Subcutaneous adipose tissue (tissue), 3 donors: ENCODE measurements around the gene TAGLN.

DNA sequence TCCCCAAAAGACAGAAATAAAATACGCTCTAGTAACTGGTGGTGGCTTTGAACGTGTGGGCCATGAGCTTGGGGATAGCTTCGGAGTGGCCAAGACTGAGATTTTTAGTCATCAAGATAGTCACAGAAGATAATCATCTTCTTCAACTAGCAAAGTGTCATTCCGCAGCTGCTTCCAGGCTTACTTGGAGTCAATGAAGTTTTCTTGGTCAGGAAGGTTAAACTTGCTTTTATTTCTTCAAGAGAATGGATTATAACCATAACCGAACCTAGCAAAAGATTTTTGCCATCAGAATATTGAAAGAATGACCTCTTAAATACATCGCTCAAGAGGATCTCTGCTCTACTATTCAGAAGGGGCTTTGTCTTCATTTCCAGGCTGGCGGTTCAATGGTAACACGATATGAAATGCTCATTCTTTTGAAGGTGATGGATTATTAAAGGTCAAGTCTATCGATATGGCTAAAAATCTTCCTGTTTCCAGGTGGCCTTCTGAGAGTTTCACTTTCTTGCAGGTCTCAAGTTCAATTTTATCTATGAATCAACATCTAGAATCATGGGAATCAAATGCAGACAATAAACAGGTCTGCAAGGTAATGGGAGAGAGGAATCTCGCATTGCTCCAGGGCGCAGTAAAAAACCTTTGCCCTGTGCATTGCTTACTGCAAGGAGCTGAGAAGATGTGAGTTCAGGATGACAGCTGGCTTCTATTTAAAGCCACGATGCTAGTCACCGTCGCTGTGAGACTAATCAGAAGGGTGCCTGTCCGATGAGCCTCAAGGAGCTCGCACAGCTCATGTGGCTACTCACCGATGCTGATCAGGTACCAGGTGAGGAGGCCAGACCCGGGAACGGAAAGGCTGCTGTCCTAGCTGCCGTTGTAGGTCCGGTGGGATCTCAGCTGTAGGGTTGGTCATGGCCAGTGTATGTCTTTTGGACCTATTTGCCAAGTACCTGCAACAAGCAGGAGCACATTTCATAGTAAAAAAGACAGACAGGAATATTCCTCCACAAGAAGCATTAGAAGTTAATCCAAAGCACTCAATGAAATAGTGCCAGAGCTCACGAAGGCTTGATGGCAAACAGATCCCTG lies 30.1 kb upstream of the APOA1 start:
- PRO-cap: no peak
- RAMPAGE, long total RNA, 3 experiments: no peak in any of the 3 experiments

GRCh38 chr11:116894936-116895637 lies 57.7 kb upstream of the APOA1 start:
- PRO-cap: no peak
- RAMPAGE, long total RNA, 3 experiments: no peak in any of the 3 experiments

DNA sequence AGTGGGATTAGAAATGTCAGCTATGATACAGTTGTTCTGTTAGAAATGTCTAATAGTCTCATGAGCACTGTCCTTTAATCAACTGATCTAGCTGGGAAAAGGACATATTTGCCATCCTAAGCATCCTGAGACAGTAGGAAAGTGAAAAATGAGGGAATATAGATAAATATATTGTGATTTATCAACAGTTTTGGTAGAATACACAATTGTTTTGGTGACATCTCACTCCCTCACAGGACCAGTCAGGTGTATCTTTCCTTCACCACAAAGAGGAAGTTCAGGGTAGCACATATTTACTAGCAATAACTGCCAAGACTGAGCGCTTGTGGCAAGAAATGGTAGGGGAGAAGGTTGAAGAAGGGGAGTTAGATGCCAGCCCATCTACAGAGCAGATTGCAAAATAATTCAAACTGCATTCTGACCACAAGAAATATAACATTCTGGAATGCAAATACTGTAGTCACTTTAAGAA lies 90.9 kb upstream of the APOA1 start:
- PRO-cap: no peak
- RAMPAGE, long total RNA, 3 experiments: no peak in any of the 3 experiments

- PRO-cap: no peak
- RAMPAGE, long total RNA, 3 experiments: start-site peak on the minus strand in 1 of 3 experiments, at chr11:116949967-116950402 at its widest, 21 reads per replicate
Observed at GRCh38 chr11:116949650-116950483, 112.4 kb upstream of the APOA1 start.

DNA sequence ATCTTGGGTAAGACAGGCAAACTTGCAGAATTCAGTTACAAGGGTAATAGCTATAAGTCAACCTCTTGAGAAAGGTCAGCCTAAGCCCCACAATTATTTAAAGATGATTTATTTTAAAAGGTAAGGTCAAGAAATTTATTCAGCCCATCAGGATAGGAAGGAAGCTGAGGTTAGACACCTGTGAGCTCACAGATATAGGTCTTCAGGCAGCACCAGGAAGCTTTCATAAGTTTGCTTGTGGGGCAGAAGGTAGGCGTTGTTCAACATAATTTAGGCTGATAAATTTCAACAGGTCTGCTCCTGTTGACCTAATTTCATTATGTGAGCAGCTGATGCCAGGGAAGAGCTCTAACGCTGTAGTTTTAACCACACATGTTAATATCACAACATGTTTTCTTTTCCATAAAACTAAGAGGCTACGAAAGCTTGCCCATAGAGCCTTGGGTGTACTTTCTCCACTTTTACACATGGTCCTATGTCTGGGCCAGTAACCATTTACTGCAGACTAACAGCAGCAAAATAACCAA lies 118.2 kb upstream of the APOA1 start:
- PRO-cap: no peak
- RAMPAGE, long total RNA, 3 experiments: no peak in any of the 3 experiments

GRCh38 chr11:116977144-116977367 lies 121.2 kb downstream of the SIK3 start:
- PRO-cap: no peak
- RAMPAGE, long total RNA, 3 experiments: no peak in any of the 3 experiments

- PRO-cap: no peak
- RAMPAGE, long total RNA, 3 experiments: no peak in any of the 3 experiments
Observed at GRCh38 chr11:117082690-117083523, 15.3 kb downstream of the SIK3 start.

DNA sequence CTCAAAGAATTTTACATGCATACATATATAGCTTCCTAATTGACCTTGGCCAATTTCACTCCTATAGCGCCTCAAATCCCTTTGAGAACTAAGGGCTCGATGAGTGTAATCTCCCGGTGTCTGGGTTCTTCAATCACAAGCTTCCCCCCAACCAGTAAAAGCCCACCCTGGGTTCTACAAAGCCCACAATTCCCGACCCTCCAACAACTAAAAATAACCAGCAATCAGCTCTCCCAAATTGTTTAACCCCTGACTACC lies 1.2 kb downstream of the SIK3 start:
- PRO-cap: no peak
- RAMPAGE, long total RNA, 3 experiments: no peak in any of the 3 experiments

DNA sequence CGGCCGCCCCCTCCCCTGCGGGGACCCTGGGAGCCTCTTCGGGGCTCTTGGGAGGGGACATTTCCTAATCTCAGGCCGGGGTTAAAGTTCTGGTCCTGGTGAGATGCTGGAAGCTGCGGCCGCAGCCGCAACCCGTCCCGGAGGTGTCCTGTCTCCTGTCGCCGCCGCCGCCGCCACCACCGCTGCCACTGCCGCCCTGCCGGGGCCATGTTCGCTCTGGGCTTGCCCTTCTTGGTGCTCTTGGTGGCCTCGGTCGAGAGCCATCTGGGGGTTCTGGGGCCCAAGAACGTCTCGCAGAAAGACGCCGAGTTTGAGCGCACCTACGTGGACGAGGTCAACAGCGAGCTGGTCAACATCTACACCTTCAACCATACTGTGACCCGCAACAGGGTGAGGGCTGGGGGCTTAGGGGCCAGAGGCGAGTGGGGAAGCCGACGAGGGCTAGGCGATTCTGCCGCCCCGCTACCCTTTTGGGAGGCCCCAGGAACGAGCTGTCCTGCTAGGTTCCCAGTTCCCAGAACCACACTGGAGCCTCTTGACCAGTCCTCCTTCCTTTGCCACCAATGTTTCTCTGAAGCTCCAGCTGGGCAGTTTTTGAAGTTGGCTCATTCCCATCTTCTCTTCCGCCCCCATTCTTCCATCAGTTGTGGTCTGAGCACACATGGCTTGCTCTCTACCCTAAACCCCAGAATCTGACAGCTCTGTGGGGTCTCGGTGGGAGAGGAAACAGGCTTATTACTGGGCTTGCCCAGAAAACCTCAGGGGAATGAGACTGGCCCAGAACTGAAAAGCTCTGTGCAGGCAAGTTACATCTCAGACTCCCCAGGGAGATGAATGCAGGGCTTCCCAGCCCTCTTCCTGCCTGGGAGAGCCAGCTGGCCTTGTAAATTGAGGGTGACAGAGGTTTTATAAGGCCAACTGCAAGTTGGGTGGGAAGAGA lies 784 bp downstream of the SIDT2 start:
- PRO-cap: unidirectional peak, minus-strand start at position 150 of the sequence; unidirectional peak, minus-strand start at position 573 of the sequence; unidirectional peak, minus-strand start at position 694 of the sequence
- RAMPAGE, long total RNA, 3 experiments: no peak in any of the 3 experiments

GRCh38 chr11:117185585-117186386 lies 7.2 kb downstream of the SIDT2 start:
- PRO-cap: unidirectional peak, plus-strand start at chr11:117185951
- RAMPAGE, long total RNA, 3 experiments: no peak in any of the 3 experiments

DNA sequence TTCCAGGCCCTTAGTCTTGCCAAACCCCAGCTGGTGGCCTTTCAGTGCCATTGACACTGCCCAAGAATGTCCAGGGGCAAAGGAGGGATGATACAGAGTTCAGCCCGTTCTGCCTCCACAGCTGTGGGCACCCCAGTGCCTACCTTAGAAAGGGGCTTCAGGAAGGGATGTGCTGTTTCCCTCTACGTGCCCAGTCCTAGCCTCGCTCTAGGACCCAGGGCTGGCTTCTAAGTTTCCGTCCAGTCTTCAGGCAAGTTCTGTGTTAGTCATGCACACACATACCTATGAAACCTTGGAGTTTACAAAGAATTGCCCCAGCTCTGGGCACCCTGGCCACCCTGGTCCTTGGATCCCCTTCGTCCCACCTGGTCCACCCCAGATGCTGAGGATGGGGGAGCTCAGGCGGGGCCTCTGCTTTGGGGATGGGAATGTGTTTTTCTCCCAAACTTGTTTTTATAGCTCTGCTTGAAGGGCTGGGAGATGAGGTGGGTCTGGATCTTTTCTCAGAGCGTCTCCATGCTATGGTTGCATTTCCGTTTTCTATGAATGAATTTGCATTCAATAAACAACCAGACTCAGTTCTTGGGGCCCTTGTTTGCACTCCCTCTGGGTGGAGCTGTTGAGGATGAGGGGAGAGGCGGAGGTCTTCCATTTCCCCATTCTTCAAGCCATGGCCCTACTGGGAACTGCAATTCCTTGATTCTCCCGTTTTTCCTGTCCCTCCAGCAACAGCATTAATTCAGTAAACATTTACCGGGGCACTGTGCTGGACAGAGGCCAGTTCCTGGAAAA lies 2.1 kb upstream of the TAGLN start:
- PRO-cap: no peak
- RAMPAGE, long total RNA, 3 experiments: no peak in any of the 3 experiments

- PRO-cap: bidirectional peak, plus-strand start at chr11:117199370, minus-strand start at chr11:117199027
- RAMPAGE, long total RNA, 3 experiments: start-site peak on the plus strand in 3 of 3 experiments, at chr11:117199330-117199398 at its widest, 1,225 to 4,712 reads per replicate
Observed at GRCh38 chr11:117198749-117199854, at the start of gene TAGLN. Gene TAGLN (plus strand): TSS chr11:117199370.

DNA sequence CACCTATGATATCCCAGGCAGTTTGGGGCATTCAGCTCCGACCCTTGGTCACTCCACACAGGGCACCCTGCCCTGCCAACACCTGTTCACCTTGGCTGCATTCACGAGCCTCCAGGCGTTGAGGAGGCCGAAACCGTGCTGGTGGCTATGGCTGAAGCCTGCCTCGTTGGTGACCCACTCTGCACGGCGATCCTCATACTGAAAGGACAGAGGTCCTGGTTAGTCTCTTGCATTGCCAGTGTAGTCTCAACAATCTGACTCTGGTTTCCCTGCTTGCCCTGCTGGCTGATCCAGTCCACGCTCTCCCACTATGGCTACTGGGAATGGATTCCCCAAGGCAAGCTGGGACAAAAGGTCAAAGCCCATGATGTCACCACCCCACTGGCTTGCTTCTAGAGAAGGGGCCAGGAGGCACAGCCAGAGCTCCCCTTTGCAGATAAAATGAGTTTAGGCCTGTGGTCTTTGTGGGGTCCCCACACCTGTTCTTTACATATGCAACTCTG lies 12.9 kb downstream of the PCSK7 start:
- PRO-cap: bidirectional peak, plus-strand start at position 251 of the sequence, minus-strand start at position 248 of the sequence; unidirectional peak, minus-strand start at position 312 of the sequence
- RAMPAGE, long total RNA, 3 experiments: no peak in any of the 3 experiments

GRCh38 chr11:117238504-117239211 lies 6.2 kb downstream of the RNF214 start:
- PRO-cap: no peak
- RAMPAGE, long total RNA, 3 experiments: start-site peak on the plus strand in 1 of 3 experiments, at chr11:117238879-117239094 at its widest, 28 reads per replicate

DNA sequence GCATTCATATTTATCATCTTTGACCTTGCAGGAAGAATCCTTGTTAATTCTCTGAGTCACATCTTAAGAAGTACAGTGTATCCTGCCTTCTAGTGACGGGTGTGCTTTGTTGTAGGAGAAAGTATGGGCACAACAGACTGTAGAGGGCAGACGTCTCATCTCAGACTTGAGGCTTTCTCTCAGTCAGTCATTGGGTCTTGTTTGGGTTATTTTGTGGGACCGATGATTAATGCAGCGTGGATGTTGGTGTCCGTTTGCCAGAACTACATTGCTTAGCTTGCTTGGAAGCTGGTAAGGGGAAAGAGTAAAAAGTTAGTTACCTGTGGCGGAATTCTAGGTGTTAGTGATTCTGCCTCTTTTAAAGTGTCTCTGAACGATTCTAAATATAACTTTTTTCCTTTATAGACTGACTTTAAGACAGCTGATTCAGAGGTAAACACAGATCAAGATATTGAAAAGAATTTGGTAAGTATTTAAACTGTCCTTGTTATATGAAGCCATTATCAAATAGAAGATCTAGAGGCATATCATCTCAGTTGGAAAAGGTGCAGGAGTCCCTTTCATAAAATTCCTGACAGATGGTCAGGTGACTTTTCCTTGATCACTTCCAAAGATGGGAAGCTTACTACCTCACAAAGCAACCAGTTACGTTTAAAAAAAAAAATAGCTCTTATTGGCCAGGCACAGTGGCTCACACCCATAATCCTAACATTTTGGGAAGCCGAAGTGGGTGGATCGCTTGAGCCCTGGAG lies 7.1 kb downstream of the RNF214 start:
- PRO-cap: no peak
- RAMPAGE, long total RNA, 3 experiments: no peak in any of the 3 experiments

- PRO-cap: no peak
- RAMPAGE, long total RNA, 3 experiments: no peak in any of the 3 experiments
Observed at GRCh38 chr11:117257148-117257747, 24.8 kb downstream of the RNF214 start.

DNA sequence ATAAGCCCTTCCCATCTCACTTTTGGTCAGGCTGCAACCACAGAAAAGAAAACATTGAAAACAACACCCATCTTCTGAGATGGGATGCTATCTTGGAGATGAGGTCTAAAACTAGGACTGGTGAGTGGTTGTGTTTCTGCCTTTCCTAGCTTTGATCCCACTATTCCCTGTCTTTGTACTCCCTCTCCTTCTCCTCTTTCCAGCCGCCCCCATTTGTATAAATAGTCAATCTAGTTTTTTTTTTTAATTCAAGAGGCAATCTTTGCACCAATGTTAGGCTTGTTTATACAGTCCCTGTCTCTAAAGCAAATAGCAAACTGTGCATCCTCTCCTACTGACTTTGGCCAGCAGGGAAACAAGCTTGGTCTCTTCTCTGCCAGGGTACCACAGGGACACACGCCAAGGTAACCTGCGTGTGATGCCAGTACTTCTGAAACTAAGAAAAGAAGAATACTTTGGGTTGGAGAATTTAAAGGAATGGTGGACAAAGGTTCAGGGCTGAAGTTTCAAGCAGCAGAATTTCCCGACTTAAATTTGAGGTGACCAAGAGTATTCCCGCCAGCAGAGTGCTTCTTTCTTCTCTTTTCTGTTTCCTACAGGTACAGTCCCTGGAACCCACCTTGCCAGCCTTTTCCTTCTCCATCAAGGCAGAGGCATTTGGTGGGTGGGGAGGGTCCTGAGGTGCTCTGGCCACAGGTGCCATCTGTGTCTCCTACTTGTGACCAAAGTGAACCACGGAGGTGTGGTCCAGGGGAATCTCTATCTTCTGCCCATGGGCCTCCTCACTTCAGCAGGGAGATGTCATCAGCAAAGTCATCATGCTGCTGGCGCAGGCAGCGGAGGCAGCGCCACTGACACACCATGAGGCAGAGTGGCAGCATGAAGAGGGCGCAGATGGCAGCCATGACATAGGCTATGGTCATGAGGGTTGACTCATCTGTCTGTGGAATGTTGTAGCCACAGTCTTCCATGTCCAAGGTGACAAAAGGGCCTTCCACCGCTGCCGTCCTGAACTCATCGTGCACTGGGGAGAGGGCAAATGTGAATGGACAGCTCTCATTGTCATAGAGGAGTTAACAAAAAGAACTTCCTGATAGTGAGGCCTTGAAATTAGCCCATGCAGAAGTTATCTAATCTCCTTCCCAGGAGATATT lies 26.9 kb downstream of the BACE1 start:
- PRO-cap: no peak
- RAMPAGE, long total RNA, 3 experiments: no peak in any of the 3 experiments

DNA sequence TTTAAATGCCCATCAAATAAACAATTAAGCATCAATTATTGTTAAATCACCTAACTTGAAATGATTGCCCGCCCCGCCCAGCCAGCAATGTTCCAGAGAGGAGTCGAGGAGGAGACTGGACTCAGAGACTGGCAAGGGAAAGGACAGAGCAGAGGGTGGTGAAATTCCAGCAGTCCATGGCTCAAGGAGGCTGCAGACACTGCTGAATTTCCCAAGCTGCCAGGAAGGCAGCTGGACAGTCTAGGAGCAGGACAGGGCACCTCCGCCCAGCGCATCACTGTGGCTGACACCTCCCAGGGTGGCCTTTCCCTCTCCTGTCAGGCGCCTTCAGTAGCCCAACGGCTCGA lies 7.4 kb downstream of the FXYD6 start:
- PRO-cap: no peak
- RAMPAGE, long total RNA, 3 experiments: no peak in any of the 3 experiments

DNA sequence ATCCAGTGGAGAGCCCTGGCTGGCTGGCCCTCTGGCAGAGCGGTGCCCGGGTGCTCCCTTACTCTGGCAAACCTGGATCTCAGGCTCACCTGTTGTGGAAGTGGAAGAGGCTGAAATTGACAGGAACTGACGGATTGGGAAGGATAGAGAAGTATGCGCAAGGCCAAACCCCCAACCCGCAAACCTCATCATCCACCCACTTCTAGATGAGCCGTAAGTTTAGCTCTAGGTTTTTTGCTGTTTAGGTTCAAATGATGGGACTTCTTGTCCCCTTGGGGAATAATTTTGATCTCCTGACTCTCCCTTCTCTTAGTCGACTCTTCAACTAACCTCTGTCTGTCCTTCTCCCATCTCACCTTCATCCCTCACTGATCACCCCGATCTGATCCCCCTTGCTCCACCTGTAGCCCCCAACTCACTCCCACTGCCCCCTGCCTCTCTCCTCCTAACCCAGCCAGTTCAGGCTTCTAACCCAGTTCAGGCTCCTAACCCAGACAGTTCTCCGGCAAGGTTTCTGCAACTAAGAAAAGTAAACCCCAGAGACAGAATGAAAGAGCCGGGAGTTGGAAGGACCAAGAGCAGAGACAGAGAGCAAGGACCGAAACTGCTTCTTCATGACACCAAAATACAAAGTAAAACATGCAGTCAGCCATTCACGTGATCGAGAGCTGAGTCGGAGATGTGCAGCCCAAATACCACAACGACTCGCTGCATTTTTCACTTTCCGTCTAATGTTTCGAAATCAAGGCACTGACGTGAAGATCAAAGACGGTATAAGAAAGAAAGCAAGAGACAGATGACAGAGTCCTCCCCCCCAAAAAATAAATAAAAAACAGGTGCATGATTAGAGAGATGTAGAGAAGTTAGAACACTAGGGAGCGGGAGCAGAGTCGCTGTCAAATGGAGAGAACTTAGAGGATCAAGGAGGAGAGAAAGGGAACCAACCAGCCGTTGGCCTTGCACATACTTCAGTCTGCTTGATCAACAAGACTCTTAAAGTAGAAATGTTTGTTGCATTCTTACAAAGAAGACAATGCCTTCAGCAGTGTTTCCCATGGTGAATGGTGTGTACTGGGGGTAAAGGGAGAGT lies 752 bp downstream of the IL10RA start:
- PRO-cap: bidirectional peak, plus-strand start at position 765 of the sequence, minus-strand start at position 586 of the sequence
- RAMPAGE, long total RNA, 3 experiments: start-site peak on the plus strand in 1 of 3 experiments, centred at position 486 of the sequence, 16 reads per replicate

GRCh38 chr11:118007534-118008051 lies 21.4 kb downstream of the IL10RA start:
- PRO-cap: no peak
- RAMPAGE, long total RNA, 3 experiments: no peak in any of the 3 experiments